Parotid gland (tissue), 1 donor: ENCODE data around the genes PRICKLE2 and MAGI1.

DNA sequence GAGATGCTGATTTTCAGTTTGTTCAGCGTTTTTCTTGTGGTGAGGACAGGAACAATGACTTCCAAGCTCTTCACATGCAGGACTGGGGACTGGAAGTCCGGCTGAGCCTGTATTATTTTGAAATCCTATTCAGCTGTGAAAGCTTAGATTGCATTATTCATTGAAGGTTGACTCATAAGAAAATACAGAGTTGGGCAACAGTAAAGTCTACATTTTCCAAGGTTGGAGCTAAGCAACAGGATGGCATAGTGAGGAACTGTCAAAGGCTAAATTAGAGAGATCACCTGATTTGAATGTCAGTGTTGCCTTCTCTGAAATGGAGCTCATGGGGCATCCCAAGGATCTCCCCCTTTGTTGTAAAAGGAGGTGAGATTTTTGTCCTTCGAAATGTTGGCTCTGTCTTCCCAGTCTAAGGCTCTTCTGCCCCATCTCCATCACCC, 231.0 kb upstream of the FEZF2 start:
- PRO-cap = no peak

DNA sequence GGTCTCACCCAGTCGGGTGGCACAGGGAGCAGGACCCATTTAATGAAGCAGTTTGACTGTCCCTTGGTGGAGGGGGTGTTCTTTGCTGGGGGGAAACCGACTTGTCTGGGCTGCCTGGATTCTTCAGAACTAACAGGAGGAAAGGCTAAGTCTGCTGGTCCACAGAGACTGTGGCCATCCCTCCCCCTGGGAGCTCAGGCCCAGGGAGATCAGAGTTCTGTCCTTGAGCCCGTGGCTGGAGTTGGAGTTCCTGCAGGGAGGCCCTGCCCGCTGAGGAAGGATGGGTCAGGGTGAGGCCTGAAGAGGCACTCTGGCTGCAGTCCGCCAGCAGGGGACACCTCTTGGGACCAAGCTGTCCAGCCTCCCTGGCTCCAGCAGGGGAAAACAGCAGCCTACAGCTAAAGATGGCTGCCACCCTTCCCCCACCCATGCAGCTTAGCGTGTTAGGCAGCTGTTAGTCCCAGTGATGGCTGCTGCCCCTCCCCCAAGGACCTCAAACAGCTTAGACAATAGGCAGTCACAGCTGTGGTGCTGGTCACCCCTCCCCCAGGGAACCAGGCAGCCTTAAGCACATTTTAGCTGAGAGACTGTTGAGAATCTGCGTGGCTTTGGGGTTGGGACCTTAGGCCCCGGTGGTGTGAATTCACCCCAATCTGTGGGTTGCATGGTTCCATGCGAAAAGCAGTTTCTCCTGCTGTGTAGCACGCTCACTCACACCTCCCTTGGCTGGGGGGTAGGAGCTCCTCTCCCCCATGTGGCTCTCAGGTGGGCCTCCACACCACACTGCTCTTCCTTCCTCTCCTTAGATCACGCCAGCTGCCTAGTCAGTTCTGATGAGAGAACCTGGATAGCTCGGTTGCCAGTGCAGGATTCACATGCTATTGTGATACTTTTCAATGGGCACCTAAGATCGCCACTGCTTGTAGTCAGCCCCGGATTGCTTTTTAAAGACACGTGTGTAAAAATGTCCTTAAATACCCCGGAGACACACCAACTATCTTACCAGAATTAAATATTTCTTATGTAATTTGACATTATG, 140.4 kb upstream of the CADPS start:
- PRO-cap = no peak

GRCh38 chr3:63912234-63912332, 48.4 kb downstream of the ATXN7 start:
- PRO-cap = no peak

GRCh38 chr3:63912333-63912952, 48.8 kb downstream of the ATXN7 start:
- PRO-cap = bidirectional peak, plus-strand start at chr3:63912620, minus-strand start at chr3:63912363; bidirectional peak, plus-strand start at chr3:63913045, minus-strand start at chr3:63912867

GRCh38 chr3:63923299-63924109, 59.8 kb downstream of the ATXN7 start:
- PRO-cap = no peak

GRCh38 chr3:63968658-63968912, 54.7 kb downstream of the PSMD6 start:
- PRO-cap = no peak

DNA sequence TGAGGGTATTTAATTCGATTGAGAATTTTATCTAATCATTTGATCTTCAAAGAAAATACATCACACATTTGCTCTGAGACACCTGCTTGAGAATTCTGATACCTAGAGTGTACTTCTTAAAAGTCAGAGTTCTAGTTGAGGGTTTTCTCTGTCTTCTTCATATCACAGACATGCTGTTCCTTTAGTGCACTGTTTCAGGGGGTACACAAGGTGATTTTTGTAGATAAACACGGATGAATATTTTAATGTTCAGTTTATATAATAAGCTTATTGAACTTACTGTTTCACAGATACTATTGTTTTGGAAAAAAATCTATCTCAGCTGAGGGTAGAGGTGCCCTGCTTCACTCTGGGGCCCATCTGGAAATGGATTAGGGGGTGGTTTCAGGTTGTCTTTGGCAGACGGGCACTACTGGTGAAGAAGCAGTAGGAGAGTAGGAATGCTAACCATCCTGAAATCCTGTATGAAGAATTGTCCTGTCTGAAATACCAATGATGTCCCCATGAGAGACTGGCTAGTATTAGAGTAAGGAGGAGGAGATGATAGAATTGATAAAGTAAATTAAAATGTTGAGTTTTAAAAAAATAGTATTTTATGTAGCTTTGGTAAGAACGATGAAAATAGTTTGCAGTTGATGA, 45.9 kb downstream of the PSMD6 start:
- PRO-cap = no peak

DNA sequence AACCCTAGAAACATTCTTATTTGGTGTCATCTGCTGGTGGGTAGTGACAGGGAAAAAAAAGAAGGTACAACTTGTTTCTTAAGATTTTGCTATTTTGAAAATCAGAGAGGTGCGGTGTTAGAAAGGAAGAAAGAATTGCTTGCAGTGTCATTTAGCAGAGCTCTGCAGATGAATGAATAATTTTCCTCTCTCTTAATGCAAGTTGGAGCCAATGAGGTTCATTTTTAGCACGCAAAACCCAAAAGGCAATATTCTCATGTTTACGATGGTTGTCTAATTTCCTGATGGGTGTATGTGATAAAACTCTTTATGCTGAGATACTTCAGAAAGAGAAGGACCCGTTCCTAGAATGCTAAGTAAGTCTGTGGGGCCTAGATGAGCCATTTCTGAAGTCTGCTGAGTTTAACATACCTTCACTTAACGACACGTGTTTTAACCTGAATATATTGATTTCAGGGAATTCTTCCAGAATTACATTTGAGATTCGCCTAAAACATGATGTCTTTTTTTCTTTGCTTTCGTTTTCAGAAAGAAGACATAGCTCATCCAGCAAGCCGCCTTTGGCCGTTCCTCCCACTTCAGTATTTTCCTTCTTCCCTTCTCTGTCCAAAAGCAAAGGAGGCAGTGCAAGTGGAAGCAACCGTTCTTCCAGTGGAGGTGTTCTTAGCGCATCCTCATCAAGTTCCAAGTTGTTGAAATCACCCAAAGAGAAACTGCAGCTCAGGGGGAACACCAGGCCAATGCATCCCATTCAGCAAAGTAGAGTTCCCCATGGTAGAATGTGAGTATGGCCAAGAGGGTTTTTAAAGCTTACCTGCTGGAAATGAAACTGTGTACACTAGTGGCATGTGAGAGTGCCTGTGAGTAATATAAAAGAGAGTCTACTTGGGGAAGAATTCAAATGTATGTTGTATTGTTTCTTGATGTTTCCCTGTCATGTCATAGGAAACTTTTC, 43.6 kb downstream of the PSMD6 start:
- PRO-cap = no peak

- PRO-cap = no peak
Measured at GRCh38 chr3:64163794-64164251, 61.4 kb downstream of the PRICKLE2 start.

- PRO-cap = unidirectional peak, minus-strand start at chr3:64225325; unidirectional peak, minus-strand start at chr3:64225380
Measured at GRCh38 chr3:64224809-64225867, at the start of gene PRICKLE2. PRICKLE2 (minus strand) TSS chr3:64225466.

- PRO-cap = no peak
Measured at GRCh38 chr3:64345226-64345813, 120.1 kb upstream of the PRICKLE2 start.

- PRO-cap = no peak
Measured at GRCh38 chr3:64385716-64386323, 160.6 kb upstream of the PRICKLE2 start.

DNA sequence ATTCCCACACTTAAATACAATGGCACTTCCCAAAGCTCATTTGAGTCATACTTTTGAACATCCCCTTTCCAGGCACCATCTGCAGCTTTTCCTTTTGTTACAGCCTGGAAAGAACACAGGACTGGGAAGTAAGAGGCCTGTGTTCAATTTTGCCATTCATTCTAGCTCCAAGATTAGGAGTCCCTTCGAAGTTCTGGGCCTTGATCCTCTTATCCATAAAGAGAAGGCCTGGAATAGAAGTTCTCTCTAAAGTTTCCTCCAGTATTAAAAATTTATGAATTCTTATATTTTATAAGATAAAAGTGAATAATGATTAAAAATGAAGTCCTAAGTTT, 18.5 kb downstream of the ADAMTS9 start:
- PRO-cap = unidirectional peak, plus-strand start at position 97 of the sequence

DNA sequence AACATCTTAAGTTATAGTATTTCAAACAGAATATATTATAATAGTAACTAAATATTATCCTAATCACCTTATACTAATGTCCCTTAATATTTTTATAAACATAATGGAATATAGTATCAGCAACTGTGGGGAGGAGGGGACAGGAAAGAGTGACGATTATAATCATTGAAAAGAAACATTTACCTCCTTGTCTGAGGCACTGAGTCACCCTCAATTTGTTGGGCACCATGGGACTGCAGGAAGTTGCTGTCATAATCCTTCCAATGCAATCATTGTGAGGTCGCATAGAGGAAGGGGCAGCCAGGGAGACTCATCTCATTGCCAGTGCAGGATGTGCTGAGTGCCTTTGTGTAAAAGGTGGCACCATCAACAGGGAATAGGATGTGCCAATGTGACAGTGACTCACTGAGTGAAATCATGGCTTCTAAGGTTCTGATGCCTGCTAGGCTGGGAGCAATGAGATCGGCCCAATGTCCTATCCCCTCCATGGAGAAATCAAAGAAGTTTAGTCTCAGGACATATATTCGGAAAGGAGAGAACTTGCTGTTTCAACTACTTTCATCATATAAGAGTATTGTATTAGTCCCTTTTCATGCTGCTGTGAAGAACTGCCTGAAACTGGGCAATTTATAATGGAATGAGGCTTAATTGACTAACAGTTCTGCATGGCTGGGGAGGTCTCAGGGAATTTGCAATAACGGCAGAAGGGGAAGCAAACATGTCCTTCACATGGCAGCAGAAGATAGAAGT, 300.5 kb upstream of the ADAMTS9 start:
- PRO-cap = no peak

GRCh38 chr3:65177734-65178338, 490.0 kb upstream of the ADAMTS9 start:
- PRO-cap = no peak

- PRO-cap = no peak
Measured at GRCh38 chr3:65591157-65592103, 447.3 kb downstream of the MAGI1 start.

DNA sequence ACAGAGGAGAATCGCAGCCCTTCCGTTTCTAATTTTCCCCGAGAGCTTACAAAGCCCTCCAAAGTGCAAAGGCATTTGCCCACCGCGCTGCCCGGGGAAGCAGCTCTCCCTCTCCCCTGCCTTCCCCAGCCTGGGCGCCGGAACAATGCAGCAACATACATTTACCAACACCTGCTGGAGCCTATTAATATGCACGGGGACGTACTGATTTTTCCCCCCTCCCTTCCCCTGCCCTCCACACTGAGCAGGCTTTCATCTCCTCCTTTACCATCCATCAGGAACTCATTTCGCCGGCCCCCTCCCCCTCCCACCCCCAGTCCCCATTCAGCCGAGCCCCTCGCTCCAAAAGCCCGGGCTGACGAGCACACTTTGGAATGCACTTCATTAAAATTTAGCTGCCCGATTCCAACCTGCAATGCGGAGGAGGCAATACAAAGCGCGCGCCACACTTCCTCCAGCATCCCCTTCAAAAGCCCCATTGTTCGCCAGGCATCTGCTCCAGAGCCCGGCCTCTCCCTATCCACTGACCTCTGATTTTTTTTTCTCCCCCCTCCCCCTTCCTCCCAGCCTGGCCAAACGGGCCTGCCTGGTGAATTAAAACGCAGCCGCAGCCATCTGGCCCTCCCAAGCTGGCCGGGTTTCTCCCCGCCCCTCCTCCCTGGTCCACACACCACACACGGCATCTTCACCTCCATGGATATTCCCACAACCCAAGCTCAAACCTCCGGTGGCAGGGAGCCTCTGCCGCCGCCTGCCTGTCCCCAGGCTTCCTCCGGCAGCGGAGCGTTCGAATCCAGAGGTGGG, 441.6 kb downstream of the MAGI1 start:
- PRO-cap = no peak

DNA sequence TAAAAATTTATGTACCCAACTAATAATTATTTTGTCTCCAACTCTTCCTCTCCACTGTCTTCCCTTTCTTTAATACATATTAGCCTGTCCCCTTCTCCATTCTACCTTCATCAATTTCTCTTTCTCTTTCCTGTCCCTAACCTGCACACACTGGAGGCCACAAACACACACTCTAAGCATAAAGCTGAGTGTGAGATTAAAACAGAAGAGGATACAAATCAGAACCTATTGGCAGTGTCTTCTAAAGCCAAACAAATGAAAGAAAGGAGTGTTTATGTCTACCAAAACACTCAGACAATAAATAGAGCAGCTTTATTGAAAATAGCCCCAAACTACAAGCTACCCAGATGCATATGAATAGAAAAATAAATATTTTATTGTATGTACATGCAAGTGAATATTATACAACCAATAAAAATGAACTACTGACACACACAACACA, 166.4 kb downstream of the MAGI1 start:
- PRO-cap = no peak

GRCh38 chr3:66038264-66039151, at the start of gene MAGI1:
MAGI1 (minus strand) TSS chr3:66038918.
- PRO-cap = bidirectional peak, plus-strand start at chr3:66039003, minus-strand start at chr3:66038836

DNA sequence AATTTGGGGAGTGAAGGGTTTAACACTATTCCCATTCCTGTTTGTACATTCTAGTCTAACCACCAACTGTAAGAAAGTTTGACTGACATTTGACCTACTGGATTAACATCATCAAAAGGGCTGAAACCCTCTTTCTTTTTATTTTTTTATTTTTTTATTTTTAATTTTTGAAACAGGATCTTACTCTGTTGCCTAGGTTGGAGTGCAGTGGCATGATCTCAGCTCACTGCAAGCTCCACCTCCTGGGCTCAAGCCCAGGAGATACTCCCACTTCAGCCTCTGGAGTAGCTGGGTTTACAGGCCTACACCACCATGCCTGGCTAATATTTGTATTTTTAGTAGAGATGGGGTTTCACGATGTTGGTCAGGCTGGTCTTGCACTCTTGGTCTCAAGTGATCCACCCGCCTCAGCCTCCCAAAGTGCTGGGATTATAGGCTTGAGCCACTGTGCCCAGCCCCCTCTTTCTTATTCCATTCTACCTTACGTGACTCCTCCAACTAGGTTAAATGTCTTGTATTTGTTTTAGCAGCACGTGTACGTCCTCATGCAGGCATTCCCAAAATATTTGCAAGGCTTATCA, 14.7 kb upstream of the MAGI1 start:
- PRO-cap = no peak